Mesenchymal stem cell of adipose (primary cell): ENCODE data around the genes MGMT, C10orf143 and BNIP3.

DNA sequence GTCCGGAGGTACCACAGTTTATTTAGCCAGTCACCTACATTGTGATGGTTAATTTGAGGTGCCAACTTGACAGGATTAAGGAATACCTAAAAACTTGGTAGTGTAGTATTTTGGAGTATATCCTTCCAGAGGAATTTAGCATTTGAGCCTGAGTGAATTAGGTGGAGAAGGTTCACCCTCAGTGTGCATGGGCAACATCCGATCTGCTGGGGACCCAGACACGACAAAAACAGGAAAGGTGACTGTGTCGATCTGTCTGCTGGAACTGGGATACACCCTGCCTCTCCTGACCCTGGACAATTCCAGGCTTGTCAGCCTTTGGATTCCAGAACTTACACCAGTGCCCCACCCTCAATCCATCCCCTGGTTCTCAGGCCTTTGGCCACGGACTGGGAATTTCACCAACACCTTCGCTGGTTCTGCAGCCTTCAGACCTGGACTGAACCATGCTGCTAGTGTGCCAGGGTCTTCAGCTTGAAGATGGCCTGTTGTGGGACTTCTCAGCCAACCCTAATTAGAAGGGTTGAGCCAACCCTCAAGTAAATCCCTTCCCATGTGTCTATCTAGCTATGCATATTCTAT, 41.9 kb downstream of the PTPRE start:
- CAGE, long polyA plus RNA, result no peak

GRCh38 chr10:127996593-127997508, 89.9 kb downstream of the PTPRE start:
- CAGE, long polyA plus RNA, result no peak

DNA sequence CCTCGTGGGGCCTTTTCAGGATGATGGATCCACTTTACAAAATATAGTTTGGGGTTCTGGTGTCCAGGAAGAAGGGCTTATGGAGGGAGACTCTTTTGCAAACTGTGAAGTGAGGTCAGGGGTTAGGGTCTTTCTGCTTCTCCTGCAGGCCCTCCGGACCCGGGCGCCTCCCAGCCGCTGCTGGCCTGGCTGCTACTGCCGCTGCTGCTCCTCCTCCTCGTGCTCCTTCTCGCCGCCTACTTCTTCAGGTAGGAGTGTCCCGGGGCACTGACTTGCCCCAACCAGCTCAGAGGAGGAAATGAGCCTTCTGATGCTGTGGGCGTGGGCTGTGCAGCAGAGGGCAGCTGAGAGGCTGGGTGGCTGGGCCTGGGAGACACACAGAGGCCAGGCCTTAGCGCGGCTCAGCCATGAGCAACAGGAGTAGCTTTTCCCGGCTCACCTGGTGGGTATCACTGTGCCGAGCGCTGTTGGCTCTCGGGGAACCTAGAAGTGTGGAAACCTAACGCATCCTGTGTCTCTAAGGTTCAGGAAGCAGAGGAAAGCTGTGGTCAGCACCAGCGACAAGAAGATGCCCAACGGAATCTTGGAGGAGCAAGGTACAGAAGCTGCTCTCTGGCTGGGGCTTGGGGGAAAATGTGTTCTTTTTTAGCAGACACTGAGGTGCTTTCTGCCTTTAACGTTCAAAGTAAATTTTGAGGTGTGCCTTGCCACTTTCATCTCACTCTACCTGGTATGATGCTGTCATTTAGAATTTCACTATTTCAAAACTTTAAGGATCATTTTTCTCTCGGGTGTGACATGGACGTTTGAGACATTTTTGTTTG, 78.8 kb downstream of the MKI67 start:
- CAGE, long polyA plus RNA, result no peak

GRCh38 chr10:128063758-128064819, 62.1 kb downstream of the MKI67 start:
- CAGE, long polyA plus RNA, result no peak

DNA sequence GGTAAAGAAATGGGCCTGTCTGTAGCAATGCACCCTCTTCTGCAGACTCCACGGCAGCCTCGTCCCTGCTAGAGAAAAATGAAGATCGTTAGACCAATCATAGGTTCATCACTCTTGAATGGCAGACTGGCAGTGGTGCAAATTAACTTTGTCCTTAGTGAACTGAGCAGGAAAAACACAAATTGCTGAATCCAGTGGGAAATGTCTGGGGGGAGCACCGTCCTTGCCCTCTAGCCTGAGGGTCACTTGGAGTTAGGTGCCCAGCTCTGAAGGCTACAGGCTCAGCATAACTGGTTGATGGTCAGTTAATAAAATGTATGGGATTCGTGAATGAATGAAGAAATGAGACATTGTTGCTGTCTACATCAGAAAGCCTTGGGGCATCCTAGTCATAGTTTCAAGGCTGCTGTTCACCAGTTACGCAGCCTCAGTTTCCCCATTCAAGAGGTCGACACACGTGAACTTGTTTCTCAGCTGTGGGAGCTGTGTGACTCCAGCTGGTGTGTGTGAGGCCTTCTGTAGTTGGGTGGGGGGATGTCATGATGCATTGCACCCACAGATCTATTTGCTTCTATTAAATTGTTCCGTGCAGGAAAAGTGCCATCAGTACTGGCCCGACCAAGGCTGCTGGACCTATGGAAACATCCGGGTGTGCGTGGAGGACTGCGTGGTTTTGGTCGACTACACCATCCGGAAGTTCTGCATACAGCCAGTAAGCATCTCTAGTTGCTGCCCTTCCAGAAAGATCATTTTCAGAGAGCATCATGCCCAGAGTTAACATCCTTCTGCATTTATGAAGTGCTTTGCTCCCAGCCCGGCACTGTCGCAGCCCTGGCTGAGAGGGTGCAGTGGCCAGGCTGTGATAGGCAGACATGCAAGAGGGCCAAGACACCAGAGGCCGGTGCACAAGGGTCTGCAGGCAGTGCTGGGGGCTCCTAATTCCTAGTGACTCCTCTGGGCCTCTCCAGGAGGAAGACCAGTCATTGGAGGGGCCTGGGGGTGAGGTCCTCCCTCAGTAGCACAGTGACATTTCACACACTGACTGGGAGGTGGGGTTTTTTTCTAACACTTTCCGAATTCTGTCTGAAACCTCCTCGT, 60.4 kb downstream of the MKI67 start:
- CAGE, long polyA plus RNA, result no peak

DNA sequence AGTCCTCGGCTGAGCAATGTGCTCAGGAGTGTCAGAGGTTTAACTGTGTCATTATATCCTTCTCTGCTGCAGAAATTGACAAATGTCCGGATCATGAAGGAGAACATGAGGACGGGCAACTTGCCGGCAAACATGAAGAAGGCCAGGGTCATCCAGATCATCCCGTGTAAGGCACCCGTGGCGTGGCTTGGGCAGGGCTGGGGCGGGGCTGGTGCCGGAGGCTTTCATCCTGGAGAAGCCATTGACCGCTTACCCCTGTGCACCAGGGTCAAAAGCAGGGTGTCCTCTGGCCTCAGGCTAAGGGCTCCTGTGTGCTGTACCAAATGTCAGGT, 55.5 kb downstream of the MKI67 start:
- CAGE, long polyA plus RNA, result no peak

- CAGE, long polyA plus RNA, result no peak
Observed at GRCh38 chr10:128695300-128695800, 569.1 kb upstream of the MKI67 start.

GRCh38 chr10:129023132-129023606, 443.9 kb upstream of the MGMT start:
- CAGE, long polyA plus RNA, result no peak

- CAGE, long polyA plus RNA, result no peak
Observed at GRCh38 chr10:129035250-129035882, 431.7 kb upstream of the MGMT start.

- CAGE, long polyA plus RNA, result no peak
Observed at GRCh38 chr10:129466572-129467457, at the start of gene MGMT. Gene MGMT, plus strand, starts transcription at chr10:129467241.

DNA sequence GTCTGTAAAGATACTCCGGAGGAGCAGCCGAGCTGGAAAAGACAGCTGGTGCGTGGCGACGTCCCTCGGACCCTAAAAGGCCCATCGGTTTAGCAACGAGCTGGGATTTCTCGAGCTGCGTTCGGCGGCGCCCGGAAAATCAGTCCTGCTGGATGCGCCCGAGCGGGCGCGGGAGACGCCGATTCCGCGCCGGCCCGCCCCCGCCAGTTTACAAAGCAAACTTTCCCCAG, 5.5 kb upstream of the EBF3 start:
- CAGE, long polyA plus RNA, result no peak

DNA sequence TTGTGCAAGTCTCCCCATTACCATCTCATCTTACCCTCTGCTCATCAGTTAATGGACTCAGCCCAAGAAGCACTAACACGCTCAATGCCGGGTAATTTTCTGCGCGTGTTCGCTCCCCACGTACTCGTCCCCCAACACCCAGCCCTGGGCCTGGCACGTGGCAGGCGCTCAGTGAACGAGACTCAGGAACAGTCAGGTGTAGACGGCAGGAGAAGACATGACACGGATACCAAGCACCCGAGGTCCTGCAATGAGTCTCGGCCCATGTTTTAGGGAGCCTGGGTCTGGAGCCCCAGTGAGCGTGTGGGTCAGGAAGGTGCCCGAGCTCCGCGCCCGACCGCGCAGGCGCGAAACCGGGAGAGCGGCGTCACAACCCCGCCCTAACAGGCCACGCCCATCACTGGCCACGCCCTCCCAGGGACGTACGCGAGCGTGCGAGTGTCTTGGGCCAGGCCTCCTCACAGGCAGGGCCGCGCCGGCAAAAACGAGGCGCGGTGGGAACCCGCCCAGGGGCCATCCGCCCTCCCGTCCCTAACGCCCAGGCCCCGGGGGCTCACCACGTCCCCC, 400 bp downstream of the C10orf143 start:
- CAGE, long polyA plus RNA, result no peak

DNA sequence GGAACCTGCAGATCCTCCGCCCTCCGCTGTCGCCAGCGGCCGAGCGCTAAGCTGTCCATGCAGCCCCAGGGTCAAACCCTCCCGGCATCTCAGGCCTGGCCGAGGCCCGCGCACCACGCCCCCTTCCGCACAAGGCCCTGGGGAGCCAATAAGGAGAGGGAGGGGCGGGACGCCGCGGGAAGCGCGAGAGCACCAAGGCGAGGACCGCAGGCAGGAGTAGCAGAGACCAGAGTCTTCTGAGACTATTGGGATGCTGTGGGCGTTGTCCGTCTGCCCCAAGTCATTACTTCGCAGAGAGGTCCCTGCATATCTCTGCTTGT, at the start of gene C10orf143:
Gene C10orf143, minus strand, starts transcription at position 117 of the 320 bp plus-strand sequence.
- CAGE, long polyA plus RNA, result no peak

DNA sequence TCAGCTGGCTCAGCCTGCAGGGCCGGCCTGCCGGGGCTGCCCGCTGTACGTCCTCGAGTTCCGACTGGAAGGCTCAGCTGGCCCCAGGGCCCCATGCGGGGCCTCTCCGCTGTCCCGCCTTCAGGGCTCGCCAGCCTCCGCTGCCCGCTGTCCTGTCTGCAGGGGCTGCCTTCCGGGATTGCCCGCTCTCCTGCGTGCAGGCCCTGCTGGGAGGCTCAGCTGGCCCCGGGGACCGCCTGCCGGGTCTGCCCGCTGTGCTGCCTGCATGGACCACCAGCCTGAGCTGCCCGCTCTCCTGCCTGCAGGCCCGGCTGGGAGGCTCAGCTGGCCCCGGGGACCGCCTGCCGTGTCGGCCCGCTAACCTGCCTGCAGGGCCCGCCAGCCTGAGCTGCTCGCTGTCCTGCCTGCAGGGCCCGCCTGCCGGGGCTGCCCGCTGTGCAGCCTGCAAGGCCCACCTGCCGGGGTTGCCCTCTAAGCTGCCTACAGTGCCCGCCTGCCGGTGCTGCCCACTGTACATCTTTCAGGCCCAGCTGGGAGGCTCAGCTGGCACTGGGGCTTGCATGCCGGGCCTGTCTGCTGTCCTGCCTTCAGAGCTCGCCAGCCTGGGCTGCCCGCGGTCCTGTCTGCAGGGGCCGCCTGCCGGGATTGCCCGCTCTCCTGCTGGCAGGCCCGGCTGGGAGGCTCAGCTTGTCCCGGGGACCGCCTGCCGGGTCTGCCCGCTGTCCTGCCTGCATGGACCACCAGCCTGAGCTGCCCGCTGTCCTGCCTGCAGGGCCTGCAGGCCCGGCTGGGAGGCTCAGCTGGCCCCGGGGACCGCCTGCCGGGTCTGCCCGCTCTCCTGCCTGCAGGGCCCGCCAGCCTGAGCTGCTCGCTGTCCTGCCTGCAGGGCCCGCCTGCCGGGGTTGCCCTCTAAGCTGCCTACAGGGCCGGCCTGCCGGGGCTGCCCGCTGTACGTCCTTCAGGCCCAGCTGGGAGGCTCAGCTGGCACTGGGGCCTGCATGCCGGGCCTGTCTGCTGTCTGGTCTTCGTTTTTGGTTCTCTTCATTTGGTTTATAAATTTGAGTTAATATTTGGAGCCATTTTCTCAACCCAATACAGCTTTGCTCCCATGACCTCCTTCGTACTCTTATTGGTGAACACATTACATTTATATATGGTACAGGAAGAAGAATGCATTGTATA, 165.1 kb downstream of the GLRX3 start:
- CAGE, long polyA plus RNA, result no peak

GRCh38 chr10:130748070-130748269, 563.6 kb downstream of the TCERG1L start:
- CAGE, long polyA plus RNA, result no peak

GRCh38 chr10:131453048-131454256, 141.9 kb upstream of the TCERG1L start:
- CAGE, long polyA plus RNA, result no peak

- CAGE, long polyA plus RNA, result no peak
Observed at GRCh38 chr10:131939491-131939801, 38.6 kb downstream of the PPP2R2D start.

DNA sequence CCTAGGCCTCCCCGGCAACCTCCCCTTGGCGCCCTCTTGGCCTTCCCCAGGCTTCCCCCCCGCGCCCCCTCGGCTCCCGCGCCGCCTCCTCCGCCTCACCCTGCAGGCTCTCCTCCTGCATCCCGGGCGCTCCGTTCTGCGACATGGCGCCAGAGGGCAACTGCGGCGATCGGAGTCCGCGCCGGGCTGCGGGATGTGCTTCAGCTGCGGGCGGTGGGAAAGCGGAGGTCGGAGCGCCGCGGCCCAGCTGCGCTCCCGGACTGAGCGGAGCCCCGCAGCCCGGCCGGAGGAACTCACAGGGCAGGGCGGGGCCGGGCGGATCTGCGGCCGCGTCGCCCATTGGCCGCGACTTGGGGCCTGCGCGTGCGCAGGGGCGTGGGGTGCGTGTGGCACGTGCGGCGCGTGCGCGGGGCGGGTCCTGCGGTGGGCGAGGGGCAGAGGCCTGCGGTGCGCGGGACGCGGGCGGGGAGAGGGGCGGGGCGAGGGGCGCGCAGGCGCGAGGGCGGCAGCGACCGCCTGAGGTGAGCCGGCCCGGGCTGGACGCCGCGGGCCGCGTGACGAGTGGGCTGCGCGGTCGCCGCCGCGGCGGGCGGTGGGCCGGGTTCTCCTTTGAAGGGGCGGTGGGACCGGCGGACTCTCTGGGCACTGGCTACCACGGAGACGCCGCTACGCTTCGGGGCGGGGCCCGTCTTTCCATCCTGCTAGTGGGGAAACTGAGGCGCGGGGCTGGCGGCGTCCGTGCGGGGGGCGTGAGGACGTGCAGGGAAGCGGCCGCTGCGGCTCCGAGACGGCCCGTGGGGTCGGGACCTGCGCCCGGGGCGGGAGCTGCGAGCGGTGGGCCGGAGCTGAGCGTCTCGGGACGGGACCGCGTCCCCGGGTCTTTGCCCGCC, at the start of gene BNIP3:
Gene BNIP3, minus strand, starts transcription at position 262 of the 890 bp plus-strand sequence.
- CAGE, long polyA plus RNA, result no peak

DNA sequence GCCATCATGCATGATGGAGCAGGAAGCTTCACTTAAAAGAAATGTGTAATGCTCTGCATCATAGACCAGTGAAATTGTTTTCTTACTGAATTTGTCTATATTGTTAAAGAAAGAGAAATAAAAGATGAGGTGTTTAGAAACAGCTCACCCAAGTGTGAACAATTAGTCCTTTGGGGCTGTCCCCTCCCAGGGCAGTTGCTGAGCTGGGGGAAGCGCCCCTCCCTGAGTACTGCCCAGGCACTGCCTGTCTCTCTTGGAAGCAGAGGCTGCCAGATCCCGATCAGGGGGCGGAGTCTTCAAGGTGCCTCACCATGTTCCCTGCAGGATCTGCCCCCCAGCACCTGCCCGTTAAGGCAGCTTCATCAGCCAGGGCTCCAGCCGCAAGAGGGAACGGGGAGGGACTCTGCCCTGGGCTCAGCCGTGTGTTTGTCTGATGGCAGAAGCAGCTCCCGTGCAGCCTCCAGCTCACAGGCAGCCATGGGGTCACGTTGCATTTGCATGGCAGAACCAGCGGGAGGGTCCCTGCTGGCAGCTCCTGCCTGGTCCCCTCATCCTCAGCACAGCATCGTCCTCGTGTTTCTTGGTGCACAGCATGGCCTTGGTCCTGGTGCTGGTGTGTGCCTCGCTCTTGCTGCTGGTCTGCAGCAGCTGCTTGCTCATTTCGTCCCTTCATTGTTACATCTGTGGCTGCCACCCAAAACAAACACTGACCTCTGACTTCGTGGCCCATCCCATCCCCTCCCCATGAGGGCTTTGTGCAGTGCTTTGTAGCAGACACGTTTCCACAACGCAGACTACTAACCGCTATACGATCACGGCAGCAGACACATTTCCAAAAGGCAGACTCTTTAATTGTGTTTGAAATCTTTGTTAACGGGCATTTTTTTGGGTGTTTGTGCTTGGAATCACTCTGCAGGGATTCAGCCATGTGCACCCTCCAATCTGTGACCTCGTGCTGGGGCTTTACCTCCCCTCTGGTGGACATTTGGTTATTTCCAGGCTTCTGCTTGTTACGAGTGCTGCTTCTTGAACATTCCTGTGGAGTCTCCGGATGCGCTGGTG, 10.6 kb upstream of the DPYSL4 start:
- CAGE, long polyA plus RNA, result no peak

DNA sequence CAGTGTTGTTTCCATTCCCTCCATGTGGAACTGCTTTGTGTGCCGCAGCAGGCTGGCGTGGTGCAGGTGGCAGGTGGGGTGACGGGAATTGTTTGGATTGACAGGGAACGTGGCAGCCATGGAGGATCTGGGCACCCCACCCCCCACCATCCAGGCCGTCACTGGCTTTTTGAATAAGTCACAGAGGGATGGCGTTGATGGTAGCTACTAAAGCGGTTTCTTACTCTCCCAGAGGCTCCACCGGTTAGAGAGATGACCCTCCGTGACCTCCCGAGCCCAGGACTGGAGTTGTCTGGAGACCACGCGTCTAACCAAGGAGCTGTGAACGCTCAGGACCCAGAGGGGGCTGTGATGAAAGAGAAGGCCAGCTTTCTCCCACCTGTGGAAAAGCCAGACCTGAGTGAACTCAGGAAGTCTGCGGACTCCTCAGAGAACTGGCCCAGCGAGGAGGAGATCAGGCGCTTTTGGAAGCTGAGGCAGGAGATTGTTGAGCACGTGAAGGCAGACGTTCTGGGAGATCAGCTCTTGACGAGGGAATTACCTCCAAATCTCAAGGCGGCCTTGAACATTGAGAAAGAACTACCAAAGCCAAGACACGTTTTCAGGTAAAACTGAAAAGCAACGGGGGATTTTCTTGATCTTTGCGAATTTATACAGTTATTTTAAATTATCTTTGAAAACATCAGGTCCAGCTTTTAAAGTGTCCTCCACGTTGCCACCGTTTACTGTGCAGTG, 15.9 kb downstream of the LRRC27 start:
- CAGE, long polyA plus RNA, result no peak